Subcutaneous adipose tissue (tissue), 3 donors: ENCODE results near the genes RASA1 and TMEM161B.

DNA sequence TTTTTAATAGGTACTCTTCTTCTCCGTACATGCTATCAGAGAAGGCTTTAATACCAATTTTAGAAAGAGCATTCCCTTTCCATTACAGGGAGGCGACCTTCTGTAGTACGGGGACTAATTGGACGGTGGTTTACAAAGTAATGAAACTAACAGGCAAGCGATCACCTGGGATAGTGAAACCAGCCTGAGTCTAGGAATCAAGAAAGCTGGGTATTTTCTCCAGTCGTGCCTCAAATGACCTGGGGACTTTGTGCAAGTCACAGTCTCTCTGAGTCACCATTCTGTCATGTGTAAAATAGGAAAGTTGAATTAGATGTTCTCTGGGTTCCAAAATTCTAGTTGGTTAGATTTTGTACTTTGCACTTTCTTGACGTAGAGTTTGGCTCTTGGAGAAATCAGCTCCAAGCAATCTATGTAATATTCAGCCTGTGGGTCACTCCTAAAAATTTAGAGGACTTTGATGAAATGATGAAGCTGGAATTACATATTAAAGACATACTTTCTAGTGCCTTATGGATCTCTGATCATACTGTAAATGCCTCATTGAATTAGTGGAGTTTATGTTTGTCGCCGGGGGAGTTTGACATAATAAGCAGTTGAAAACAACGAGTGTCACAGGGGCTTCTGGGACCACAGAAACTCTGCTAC lies 22.8 kb upstream of the SSBP2 start:
- PRO-cap = bidirectional peak, plus-strand start at position 408 of the sequence, minus-strand start at position 232 of the sequence
- RAMPAGE, long total RNA, 3 experiments = no peak in any of the 3 experiments

DNA sequence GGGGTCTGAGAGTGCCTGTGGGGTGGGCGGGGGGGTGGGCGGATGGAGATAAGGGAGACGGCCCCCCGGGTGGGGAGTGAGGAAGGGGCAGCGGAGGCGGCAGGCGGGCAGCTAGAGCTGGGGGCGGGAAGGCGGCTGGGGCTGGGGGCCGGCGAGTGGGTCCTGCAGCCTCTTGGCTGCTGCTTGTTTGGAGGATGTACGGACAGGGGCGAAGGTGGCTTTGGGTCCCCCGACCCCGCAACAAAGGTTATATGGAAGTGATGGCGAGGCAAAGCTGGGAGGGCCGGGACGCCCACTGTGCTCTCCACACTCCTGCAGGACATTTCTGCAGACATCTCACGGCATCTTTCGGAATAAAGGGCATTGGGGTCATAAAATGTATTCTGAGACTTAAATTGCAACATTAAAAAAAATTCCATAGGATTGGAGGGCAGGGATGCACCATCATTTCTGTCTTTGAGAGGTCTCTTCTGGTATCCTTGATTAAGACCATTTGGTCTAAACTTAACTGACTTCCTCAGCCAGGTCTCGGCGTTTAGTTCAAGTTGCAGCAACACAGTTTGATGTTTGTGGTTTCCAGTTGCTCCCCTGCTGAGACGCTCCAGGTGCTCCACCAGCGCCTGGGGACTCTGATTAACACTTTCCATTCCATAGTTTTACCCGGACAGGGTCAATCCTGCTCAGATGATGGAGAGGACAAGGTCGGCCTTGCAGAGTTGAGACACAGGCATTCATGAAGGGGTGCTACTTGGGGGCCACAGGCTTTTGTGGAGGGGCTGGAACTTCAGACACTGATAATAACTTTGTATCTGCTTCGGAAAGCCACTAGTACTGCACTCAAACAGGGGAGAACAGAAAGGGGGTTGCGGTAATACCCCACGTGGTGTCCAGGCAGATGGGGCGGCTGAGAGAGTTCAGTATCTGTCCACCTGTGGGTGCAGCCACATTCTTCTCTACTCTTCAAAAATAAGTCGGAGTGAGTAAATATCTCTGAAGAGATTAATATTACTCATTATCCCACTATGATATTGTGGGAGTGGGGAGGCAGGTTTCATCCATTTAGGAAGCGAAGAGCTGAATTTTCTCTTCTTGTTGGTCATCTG lies 101.7 kb upstream of the SSBP2 start:
- PRO-cap = no peak
- RAMPAGE, long total RNA, 3 experiments = no peak in any of the 3 experiments

- PRO-cap = unidirectional peak, plus-strand start at chr5:82347481
- RAMPAGE, long total RNA, 3 experiments = no peak in any of the 3 experiments
These were observed 69.2 kb upstream of the RPS23 start for GRCh38 chr5:82347119-82348037.

GRCh38 chr5:83095814-83096260 lies 18.5 kb downstream of the XRCC4 start:
- PRO-cap = no peak
- RAMPAGE, long total RNA, 3 experiments = no peak in any of the 3 experiments

DNA sequence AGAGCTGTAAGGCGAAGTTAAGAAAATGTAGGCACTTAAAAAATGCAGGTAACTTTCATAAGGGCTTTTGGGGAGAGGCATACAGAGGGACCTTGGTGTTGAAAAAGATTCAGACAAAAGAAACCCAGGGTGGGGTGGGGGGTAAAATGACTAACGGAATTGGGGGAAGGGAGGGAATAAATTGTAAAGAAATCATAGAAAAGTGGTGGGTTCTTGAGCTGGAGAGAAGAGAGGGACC lies 512 bp downstream of the VCAN start:
- PRO-cap = no peak
- RAMPAGE, long total RNA, 3 experiments = no peak in any of the 3 experiments

GRCh38 chr5:83508649-83509264 lies 37.2 kb downstream of the VCAN start:
- PRO-cap = no peak
- RAMPAGE, long total RNA, 3 experiments = no peak in any of the 3 experiments

GRCh38 chr5:83799089-83799514 lies 78.4 kb upstream of the HAPLN1 start:
- PRO-cap = no peak
- RAMPAGE, long total RNA, 3 experiments = no peak in any of the 3 experiments

DNA sequence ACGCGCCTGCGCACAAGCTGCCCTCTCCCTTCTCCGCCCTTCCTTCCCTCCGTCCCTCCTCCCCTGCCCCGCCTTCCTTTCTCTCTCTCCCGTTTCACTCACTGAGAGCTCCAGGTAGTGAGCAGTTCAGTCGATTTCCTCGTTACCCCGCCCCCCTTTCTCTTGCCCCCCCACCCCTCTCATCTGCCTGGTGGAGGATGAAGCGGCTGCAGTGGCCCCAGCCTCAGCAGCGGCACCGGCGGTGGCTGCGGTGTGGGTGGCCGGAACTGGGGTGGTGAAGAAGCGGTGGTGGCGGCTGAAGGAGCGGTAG lies at the start of gene RASA1:
Gene RASA1, plus strand, starts transcription at position 97 of the 310 bp plus-strand sequence.
- PRO-cap = bidirectional peak, plus-strand start at position 104 of the sequence, minus-strand start outside the sequence
- RAMPAGE, long total RNA, 3 experiments = start-site peak on the plus strand in 1 of 3 experiments, centred at position 155 of the sequence, 28 reads per replicate

DNA sequence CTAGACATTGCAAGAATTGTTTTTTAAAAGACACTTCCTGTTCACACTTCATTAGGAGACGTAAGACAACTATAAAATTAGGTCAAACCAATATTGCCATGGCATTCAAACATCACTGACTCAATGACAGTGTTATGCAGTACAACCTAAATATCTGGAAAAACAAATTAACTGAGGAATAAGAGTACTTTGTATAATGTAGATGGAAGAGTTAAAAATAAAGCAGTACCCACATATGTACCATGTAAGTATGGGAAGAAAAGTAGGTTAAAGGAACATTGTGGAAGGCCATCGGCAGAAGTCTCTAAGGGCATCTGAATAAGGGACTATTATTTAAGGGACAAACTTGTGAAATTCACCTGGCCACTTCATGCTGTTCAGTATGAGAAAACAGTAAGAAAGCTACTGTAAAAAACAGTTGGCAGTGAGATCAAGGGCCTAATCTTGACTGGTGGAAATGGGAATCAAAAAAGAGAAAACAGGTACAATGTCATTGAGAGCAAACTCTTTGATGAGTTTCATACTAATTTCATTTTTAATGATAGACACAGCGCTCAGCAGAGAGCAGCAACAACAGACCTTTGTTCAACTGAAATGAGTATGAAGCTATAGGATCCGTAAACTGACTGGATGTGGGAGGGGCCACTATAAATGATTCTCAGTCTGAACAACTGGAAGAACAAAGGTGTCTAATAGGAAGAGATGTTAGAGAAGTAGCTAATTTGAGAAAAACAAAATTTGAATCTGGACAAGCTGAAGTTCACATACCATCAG lies 4.2 kb downstream of the CCNH start:
- PRO-cap = no peak
- RAMPAGE, long total RNA, 3 experiments = no peak in any of the 3 experiments

DNA sequence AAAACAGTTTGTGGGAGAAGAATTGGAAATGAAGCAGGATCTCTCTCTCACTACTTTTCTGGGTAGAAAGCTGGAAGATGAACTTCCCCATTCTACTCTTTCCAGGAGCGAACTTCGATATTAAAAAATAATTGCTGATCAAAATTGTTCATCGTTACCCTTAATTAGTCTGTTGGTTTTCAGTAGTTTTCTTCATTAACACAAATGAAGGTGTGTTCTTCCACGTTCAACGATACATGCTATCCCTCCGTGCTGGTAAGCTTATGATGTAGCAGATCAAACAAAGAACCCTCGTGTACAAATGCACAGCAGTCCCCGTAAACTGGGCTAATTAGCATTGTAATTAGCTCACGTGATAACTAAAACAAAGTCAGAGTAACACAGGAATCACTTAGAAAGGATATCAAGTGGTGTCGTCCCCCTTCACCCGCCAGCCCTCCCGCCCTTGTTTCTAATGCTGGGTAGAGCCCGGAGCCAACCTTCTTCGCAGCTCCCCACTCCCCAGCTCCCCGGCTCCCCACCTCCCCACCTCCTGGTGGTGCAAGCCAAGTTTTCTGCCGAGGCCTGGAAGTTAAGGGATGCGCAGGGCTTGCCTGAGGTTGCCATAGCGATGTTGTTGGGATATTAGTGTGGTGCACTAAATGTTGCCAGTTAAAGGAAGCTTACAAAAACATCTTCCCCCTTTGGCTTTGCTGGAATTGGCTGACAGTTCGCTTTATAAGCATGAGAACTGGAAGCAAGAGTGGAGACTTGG lies 357.8 kb upstream of the CCNH start:
- PRO-cap = no peak
- RAMPAGE, long total RNA, 3 experiments = no peak in any of the 3 experiments

GRCh38 chr5:88140295-88141024 lies 128.2 kb downstream of the TMEM161B start:
- PRO-cap = no peak
- RAMPAGE, long total RNA, 3 experiments = no peak in any of the 3 experiments

- PRO-cap = bidirectional peak, plus-strand start at chr5:88268891, minus-strand start at chr5:88268815
- RAMPAGE, long total RNA, 3 experiments = start-site peak on the plus strand in 2 of 3 experiments, at chr5:88268882-88269058 at its widest, 100 to 106 reads per replicate; start-site peak on the minus strand in 2 of 3 experiments, at chr5:88268804-88268831 at its widest, 52 to 60 reads per replicate
These were observed at the start of gene TMEM161B for GRCh38 chr5:88268696-88269784. Gene TMEM161B, minus strand, starts transcription at chr5:88268845.

DNA sequence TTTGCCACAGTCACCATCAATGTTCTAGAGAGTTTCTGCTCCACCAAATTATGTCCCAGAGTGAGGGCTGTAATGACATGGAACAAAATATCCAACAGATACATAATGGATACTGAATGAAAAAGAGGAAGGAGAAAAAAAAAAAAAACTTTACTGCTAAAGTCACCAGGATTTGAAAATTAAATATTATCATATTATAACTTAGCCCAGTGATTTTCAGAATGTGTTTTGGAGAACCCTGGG lies 292.5 kb upstream of the TMEM161B start:
- PRO-cap = no peak
- RAMPAGE, long total RNA, 3 experiments = no peak in any of the 3 experiments

DNA sequence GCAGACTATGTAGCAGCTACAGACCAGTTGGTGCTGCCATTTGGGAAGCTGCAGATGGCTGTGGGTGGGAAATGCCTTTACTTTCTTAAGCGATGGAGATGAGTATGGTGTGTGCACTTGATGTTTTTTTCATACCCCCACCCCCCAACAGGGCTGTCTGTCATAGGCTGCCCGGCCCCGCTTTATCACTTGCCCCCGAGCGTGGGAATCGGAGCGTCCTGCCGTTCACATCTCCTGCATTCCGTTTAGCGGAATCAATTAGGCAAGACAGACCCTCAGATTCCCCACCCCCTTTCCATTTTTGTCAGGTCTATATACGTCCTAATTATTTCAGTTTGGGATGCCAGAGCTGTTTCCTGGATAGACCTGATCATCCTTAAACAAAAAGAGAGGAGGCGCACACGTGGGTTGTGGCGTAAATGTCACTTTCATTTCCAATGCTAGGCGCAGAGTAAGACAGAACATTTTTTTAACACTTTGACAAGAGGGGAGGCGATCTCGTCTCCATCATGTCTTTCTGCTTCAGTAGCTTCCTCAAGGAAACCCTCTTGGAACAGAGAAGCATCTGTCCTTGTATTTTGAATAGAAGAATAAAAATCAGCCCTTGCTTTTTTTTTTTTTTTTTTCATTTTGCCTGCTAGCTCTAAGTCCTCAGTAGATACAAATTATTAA lies 217.2 kb downstream of the MEF2C start:
- PRO-cap = no peak
- RAMPAGE, long total RNA, 3 experiments = no peak in any of the 3 experiments

- PRO-cap = no peak
- RAMPAGE, long total RNA, 3 experiments = no peak in any of the 3 experiments
These were observed 192.1 kb downstream of the MEF2C start for GRCh38 chr5:88690651-88691505.

GRCh38 chr5:88876569-88877520 lies 6.1 kb downstream of the MEF2C start:
- PRO-cap = no peak
- RAMPAGE, long total RNA, 3 experiments = no peak in any of the 3 experiments

DNA sequence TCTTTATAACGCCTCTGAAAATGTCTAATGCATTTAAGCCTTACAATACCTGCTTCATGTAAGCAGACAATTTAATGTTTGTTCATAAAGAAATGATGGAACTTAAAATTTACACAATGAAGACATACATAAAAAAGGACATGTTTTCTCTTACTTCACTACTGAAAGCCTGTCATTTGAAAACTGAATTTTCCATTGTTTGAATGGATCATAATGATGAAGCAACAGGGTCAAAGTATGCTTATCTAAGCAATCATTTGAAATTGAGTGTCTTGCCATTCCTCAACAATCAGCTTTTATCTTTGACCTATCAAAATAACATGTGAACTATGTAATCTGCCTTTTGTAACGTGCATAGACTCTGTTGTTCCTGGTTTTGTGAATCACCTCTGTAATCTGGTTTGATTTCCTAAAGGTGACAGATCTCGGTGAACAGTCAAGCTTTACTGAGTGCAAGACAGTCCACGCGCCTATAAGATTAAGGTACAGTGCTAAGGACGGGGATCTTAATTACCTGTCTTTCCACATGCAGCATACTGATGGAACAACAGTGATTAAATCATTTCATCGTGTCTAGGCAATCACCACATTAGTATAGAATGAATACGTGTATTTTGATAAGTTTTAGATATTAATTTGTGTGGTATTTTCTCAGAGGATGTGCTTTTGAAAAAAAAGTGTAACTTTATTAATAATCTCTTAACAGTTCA lies 3.2 kb downstream of the MEF2C start:
- PRO-cap = no peak
- RAMPAGE, long total RNA, 3 experiments = no peak in any of the 3 experiments

DNA sequence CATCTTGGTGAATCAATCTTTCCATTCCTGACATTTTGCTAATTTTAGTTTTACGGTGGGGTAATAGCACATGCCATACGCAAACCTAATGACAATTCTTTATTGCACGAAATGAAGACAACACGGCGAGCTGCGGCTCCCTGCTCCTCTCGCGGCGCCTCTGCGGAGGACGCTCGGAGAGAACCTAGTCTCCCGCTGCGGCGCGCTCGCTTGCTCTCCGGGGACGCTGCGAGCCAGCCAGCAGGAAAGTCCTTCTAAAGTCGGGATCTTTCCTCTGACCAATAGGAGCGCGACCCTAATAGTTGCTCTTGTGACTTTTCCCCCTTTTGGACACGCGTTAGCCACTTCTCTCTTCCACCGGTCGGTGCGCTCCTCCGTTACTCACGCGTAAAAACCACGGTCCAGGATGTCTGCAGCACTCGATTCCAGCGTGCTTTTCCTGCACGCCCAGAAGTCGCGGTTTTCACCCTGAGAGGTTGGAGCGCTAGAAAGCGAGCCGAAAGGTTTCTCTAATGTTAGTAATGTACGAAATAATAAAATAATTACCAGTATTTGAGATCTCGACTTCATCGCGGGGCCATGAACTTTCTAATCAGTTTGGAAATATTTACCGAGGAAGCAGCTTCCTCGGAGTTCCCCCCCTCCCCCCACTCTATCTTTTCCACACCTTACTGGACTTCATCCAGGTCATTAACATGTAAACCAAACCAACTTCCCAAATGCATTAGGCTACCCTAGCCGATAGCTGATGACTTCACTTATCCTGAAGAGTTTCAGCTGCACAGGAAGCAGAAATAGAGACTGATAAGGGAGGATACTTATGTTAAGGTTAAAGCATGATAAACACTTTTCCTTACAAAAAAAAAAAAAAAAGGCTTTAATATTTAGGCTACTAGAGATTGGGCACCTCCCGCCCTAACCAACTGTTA lies 1.2 kb upstream of the MEF2C start:
- PRO-cap = bidirectional peak, plus-strand start at position 344 of the sequence, minus-strand start at position 162 of the sequence
- RAMPAGE, long total RNA, 3 experiments = start-site peak on the minus strand in 1 of 3 experiments, centred at position 619 of the sequence, 27 reads per replicate

DNA sequence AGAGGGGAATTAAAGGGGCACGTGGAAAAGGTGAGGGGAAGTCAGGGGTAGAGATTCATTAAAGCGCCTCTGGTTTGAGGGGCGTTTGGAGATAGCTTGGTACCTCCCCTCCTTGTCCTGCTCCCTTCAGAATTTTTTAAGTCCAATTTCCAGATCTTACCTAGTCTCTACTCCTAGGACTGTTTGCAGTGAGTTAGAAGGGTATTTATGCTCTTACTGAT lies 311 bp downstream of the POLR3G start:
- PRO-cap = no peak
- RAMPAGE, long total RNA, 3 experiments = no peak in any of the 3 experiments

DNA sequence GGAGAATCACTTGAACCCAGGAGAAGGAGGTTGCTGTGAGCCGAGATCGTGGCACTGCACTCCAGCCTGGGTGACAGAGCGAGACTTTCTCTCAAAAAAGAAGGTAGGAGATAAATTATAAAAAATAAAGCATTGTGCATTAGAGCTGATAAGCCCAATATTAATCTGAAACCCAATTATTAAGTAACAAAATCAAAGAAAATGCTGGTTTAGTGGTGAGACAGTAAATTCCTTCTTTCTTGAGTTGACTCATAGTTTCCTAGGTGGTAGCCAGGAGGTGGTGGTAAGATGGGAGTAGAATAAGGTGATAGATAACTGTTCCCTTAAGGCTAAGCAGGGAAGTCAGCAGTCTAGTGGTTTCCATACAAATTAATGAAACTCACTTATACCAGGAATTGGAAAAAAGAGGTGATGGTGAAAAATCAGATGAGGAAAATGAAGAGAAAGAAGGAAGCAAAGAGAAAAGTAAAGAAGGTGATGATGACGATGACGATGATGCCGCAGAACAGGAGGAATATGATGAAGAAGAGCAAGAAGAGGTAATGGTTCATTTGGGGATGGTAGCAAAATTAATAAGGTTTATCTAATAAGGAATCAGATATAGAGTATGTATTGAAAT lies 23.1 kb downstream of the LYSMD3 start:
- PRO-cap = no peak
- RAMPAGE, long total RNA, 3 experiments = no peak in any of the 3 experiments